Right ventricle myocardium (tissue), 1 donor: ENCODE measurements around the gene PLAA.

DNA sequence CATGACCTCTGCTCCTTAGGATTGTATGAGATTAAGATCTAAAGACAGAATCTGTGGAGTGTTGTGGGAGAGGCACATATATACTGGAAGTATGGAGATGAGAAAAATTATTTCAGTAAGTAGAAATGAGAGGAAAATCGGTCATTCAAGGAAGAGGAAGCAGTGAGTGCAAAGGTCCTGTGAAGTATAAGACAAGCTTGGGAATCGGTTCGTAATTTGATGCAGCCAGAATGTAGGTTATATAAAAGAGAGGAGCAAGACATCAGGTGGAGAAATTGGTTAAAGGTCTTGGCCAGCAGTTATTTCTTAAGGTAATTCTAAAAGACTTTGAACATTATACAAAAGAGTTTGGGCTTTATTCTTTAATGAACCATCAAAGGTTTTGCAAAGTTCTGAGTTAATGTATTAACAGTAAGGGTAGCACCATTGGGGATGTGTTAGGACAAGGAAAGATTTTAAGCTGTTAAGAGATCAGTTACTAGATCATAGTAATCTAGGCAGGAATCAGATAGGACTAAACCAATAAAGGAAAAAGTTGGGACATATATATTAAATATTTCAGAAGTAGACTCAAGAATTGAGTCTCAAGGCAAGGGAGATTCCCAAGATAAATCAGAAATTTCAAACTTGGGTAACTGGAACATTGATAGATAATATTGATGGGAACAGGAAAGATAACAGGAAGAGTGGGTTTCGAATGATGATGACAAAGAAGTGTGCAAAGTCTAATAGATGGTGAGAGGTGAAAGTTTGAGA lies 129.1 kb downstream of the HACD4 start:
- PRO-cap, 2 experiments, result no peak in any of the 2 experiments

GRCh38 chr9:21001130-21001476 lies 30.3 kb downstream of the HACD4 start:
- PRO-cap, 2 experiments, result no peak in any of the 2 experiments

DNA sequence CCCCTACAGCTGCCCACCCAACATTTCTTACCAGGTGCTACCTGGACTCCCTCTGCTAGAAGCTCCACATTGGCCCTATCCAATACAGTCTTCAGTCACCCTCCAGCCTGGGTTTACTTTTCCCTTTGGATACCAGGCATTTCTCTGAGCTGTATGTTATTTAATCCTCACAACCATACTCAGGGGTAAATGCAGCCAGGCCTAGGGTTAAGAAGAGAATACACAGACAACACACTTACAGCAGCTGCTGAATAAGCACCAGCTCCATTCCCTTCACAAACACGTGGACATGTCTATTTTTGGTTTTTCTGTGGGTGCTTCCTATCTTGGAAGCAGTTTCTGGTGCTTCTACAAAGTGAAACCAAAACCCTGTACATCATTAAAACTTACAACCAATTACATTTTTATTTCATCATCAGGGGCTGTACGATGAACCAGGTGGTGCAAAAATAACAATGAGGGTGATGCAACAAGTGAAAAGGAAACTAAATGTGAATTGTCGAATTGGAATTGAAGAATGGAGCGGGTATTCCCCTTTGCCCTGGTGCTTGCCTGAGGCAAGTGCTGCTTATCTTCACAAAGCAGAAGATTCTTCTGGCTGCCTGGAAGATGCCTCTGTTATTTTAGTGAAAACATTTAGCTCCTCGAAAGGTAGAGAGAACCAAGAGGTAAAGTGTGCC lies 18.5 kb upstream of the IFNB1 start:
- PRO-cap, 2 experiments, result no peak in any of the 2 experiments

- PRO-cap, 2 experiments, result no peak in any of the 2 experiments
These were observed 798 bp upstream of the MTAP start for GRCh38 chr9:21801679-21801996.

DNA sequence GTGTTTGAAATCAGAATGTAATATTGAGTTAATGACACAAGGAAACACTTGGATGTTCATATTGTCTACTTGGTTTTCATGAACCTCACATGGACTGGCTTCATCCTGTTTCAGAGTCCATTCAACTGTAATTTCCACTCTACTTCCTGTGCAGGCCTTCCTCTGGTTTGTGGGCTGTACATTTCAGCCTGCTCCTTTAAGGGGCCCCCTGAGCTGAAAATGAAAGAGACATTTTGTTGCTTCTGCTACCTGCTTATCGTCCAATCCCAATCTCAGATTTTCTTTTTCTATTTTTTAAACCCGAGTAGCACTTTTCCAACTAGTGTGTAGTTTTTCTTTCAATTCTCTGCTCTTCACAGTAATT lies 41.9 kb upstream of the CDKN2B start:
- PRO-cap, 2 experiments, result no peak in any of the 2 experiments

- PRO-cap, 2 experiments, result no peak in any of the 2 experiments
These were observed 207.6 kb upstream of the DMRTA1 start for GRCh38 chr9:22239065-22239399.

DNA sequence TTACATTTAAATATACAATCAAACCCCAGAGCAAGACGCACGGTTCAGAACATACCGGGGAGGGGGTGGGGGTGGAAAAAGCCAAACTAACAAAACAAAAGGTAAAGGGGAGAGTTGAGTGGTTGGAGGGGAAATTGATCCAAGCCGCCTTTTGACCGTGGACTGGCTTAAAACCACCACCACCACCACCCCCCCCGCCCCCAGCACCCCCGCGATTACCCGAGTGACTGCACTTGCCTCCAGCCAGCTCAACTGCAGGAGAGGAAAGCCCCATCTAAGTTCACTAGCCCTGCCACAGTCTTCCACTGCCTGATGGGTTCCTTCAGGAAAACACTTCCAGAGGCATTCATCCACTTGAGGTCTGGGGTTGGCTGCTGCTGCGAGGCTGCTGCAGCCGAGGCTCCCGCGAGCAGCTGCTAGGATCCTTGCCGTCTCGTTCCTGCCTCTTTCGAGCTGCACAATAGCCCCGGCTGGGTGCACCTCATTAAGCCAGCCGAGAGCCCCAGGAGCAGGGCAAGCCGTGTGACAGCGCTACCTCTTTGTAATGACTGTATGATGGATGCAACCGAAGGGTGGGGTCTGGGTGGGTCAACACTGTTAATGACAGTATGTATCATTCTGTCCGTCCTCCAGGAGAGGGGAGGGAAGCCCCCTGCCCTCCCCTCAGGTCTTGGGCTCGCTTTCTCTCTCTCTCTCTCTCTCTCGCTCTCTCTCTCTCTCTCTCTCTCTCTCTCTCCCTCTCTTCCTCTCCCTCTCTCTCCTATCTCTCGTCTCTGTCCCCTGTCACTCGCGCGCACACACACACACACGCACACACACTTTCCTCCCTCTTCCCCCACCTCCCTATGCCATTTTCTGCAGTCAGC lies 24.2 kb upstream of the ELAVL2 start:
- PRO-cap, 2 experiments, result no peak in any of the 2 experiments

DNA sequence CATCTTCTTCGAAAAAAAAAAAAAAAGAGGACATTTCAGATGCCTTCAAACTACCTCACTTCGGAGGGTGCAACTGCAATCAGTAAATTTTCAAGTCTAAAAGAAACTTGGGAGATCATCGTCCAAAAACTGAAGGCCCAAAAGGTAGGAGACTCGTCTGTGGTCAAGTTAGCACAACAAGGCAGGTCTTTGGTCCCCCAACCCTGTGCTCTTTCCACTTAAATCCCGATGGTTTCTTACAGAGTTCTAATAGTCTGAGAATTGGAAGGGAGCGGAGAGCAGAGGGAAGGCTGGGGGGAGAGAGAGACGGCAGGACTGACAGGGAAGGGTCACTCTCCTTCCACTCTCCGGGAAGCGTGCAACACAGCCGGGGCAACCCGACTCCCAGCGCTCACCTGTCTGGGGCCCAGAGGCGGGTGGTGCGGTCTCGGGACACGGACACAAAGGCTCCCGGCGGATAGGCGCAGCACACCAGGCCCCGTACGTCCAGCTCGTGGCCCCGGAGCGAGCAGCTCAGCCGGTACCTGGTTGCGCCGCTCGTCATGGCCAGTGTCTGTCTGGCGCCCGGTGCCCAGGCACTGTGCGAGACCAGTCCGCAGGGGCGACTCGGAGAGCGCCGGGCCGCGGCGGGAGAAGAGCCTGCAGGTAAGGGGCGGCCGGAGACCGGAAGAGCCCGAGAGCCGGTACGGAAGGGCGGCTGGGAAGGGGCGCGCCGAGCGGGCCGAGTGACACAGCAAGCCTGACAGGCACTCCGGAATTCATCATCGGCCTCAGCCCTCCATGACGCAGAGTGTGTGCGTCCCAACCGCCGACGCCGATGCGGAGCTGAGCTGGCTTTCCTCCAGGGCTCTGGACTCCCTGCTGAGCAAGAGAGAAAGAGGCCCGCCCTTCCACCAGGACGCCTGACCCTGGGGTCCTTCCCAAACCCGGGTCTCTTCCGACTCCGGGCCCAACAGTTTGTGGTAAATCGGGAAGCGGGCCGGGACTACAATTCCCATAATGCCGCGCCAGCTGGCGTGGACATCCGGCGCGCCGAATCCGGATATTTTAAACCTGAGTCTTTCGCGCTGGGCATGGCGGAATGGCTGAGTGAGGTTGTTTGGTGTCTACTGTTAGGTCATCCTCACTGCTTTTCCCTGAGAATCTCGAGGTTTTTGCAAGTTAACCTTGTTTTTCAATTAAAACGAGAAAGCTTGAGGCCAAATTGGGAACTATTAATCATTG lies at the start of gene PLAA:
TSS of gene PLAA (minus strand) at position 741 of the 1,224 bp plus-strand sequence.
- PRO-cap, 2 experiments, result peak in 2 of 2 experiments; most common plus-strand start position 409 of the sequence (in 2); most common minus-strand start position 339 of the sequence (in 1)

GRCh38 chr9:27109634-27109965 lies 575 bp downstream of the TEK start:
- PRO-cap, 2 experiments, result no peak in any of the 2 experiments

GRCh38 chr9:27111018-27111657 lies 2.1 kb downstream of the TEK start:
- PRO-cap, 2 experiments, result peak in 1 of 2 experiments; most common plus-strand start chr9:27111321 (in 1)

GRCh38 chr9:27340807-27341454 lies 44.0 kb upstream of the EQTN start:
- PRO-cap, 2 experiments, result no peak in any of the 2 experiments

GRCh38 chr9:27489010-27489659 lies 35.0 kb upstream of the IFNK start:
- PRO-cap, 2 experiments, result no peak in any of the 2 experiments

GRCh38 chr9:27564718-27565061 lies 8.6 kb downstream of the C9orf72 start:
- PRO-cap, 2 experiments, result no peak in any of the 2 experiments

GRCh38 chr9:27601232-27601867 lies 28.1 kb upstream of the C9orf72 start:
- PRO-cap, 2 experiments, result no peak in any of the 2 experiments

DNA sequence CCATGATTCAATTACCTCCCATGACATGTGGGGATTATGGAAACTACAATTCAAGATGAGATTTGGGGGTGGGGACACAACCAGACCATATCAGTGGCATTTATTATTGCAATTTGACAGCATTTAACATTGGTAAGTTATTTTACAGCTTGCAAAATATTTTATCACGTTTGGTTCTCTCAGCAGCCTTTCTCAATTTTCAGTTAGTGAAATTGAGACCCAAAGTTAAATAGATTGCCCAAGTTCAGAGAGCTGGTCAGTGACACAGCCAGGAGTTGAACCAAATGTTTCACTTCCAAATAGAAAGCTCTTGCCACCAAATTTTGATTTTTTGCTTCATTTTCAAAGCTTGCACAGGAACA lies 271.4 kb upstream of the C9orf72 start:
- PRO-cap, 2 experiments, result no peak in any of the 2 experiments

- PRO-cap, 2 experiments, result peak in 2 of 2 experiments; most common plus-strand start chr9:30771214 (in 2)
These were observed 1557.6 kb upstream of the LINGO2 start for GRCh38 chr9:30770914-30771438.

GRCh38 chr9:32551229-32552071 lies 677 bp upstream of the SMIM27 start:
- PRO-cap, 2 experiments, result no peak in any of the 2 experiments

GRCh38 chr9:33026743-33027039 lies 1.6 kb downstream of the DNAJA1 start:
- PRO-cap, 2 experiments, result no peak in any of the 2 experiments

- PRO-cap, 2 experiments, result no peak in any of the 2 experiments
These were observed 4.3 kb downstream of the DNAJA1 start for GRCh38 chr9:33028891-33030240.

DNA sequence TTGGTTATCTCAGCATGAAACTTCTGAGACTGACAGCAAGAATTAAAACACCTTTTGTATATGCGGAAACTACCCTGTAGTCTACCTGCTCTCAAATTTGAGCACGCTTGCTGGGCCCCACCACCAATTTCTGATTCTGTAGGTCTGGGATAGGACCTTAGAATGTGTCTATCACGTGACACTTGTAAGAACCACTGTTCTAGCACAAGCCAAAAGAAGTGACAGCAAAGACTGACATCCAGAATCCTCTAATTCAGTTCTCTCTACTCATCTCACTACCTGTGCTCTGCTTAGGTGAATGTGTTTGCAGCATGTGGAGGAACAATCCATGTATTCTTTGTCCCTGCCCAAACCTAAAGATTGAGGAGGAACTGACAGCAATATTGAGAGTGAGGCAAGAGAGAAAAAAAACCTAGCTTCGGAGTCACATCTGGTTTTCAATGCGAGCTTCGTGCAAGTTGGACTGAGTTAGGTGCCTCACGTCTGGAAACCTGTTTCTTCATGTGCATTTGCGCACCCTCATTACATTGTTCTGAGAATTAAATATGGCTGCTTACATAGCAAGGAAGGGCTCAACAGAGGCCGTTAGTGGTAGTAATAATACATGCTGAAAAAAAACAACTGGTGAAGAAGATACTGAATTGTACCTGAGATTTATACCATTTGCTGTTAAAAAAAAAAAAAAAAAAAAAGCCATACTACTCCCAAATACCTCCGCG lies 18.4 kb downstream of the DNAJA1 start:
- PRO-cap, 2 experiments, result no peak in any of the 2 experiments